ENCODE data around the genes FLOT1, GTF2H4, HLA-B, NFKBIL1 and LTB.

- PRO-cap, result no peak
These were observed 12.0 kb downstream of the C6orf136 start for GRCh38 chr6:30658959-30659346.

- PRO-cap, result no peak
These were observed 2.1 kb downstream of the NRM start for GRCh38 chr6:30688581-30689110.

- PRO-cap, result no peak
These were observed 12.5 kb downstream of the MDC1 start for GRCh38 chr6:30704298-30705193.

GRCh38 chr6:30740376-30740638, 2.2 kb downstream of the FLOT1 start:
- PRO-cap, result no peak

DNA sequence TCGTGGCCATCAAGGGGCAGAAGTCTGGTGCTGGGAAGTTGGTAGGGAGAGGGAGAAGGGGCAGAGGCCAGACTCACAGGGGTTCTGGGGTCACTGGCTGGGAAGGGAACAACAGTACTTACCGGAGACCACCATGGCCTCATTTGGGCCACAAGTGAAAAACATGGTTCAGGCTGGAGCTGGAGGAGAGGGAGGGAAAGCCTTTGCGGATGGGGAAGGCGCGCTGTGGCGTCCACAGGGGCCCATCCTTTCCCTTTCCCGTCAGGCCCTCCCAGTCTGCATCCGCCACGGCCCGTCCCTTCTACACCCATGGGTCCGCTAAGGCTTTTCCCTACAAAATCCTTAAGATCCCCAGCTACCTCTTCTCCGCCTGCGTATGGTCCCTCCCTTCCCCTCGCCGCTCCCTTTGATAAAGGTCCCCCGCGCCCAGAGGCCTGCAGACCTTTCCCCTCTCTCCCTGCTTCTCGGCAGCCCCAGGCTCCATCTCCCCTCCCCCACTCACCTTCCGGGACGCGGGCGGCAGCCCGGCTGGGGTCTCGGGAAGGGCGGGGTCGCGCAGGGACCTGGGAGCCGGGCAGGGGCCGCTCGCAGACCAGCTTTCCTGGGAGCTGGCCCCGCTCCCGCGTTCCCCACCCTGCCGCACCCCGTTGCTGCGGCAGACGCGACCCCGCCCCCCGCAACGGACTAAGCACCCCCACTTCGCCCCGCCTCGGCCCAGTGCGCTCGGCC, at the start of gene FLOT1:
Gene FLOT1, minus strand, starts transcription at position 663 of the 729 bp plus-strand sequence.
- PRO-cap, result no peak

- PRO-cap, result no peak
These were observed 70.0 kb upstream of the DDR1 start for GRCh38 chr6:30814257-30814846.

GRCh38 chr6:30828028-30829003, 56.0 kb upstream of the DDR1 start:
- PRO-cap, result no peak

DNA sequence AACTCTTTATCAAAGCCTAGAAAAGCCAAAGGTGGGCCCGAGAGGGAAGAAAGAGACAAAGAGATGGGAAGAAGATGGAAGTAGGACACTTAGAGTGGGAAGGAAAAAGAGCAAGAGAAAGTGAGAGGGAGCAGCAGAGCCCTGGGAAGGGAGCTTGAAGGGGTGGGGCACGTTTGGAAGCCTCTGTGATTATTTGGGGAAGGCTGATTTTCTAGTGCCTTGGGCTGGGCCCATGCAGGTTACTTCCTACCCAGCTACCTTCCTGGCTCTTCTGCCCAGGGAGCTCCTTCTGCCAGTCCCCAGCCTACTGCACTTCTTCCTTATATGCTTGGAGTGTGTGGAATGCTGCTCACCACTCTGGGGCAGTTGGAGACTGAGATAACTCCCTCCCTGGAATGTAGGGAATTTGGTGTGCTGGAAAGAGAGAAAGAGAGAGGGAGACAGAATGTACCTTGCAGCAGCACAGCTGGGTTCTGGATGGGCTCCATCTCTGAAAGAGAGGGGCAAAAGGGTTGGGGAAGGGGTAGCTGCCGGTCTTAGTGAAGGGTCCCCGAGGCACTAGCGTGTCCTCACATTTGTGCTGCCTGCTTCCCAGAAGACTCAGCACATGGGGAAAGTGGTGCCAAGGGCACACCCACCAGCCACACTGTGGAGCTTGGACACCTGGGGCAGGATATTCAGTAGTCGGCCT, 40.3 kb upstream of the DDR1 start:
- PRO-cap, result no peak

DNA sequence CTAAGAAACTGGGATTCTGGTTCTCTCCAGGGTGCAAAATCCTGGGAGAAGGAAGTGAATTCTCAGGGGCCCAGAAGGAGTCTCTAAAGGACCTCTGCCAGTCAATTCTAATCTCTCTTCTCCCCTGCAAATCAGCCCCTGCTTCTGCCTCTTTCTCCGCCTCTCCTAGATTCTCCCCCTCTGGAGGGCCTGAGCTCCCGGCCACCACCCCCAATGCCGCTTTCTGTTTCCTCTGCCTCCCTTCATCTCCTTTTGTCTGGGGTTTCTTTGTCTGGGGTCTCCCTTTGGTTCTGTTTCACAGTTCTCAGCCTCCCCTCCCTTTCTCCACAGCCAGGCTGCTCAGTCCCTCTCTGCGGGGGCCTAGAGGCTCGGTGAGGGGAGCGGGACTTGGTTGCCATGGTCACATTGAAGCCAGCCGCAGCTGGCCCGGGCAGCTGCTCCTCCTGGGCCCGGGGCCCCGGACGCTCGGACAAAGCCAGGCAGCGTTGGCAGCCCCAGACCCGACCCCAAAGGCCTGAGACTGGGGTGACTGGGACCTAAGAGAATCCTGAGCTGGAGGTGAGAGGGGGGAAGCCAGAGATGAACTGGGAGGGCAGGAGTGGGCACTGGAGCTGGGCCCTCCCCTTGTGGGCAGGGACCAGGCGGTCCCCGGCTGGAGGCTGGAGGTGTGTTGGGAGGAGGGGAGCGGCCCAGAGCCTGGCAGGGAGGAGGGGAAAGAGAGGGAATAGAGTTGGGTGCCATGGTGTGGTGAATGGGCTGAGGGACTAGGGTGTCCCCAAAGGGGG, 3.6 kb upstream of the DDR1 start:
- PRO-cap, result no peak

DNA sequence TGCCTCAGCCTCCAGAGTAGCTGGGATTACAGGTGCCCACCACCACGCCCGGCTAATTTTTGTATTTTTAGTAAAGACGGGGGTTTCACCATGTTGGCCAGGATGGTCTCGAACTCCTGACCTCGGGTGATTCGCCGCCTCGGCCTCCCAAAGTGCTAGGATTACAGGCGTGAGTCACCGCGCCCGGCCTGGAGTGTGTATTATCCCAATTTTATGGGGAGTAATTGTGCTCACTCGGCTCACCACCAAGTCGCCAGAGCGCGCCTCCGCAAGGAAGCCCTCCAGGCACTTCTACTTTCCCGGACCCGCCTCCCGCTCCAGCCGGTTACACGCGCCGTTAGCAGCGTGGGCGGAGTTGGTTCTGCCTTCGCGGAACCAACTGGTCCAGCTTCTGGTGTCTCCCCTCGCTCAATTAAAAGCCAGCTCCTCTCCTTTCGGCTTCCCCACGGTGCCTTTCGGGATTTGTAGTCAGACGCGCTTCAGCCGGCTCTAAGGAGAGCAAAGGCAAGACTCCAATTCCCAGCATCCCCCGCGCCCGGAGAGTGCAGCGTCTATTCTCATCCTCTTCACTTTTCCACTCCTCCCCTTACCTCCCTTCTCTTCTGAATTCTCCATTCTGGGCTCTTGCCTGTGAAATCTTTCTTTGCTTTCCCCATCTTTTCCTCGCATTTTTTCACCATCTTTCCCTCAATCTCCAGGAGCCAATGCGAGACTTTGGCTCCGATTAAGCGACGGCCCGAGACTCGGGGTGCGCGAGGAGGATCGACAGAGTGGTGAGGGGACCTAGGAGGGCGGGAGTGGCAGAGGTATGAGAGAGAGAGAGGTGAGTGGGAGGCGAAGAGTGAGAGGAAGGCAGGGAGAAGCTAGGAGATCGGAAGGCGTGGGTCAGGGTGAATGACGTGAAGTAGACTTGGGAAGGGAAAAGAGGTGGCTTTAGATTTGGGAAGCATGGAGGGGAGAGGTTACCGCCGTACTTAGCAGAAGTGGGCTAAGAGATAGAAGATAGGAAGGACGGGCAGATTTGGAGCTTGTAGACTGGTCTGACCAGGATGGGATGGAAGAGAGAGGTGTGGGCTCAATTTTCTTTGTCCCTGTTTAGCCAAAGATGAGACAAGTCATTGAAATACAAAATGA, at the start of gene GTF2H4:
Gene GTF2H4, plus strand, starts transcription at position 577 of the 1,134 bp plus-strand sequence.
- PRO-cap, result bidirectional peak, plus-strand start at position 577 of the sequence, minus-strand start at position 319 of the sequence

GRCh38 chr6:31139400-31139893, 581 bp upstream of the PSORS1C2 start:
- PRO-cap, result no peak

DNA sequence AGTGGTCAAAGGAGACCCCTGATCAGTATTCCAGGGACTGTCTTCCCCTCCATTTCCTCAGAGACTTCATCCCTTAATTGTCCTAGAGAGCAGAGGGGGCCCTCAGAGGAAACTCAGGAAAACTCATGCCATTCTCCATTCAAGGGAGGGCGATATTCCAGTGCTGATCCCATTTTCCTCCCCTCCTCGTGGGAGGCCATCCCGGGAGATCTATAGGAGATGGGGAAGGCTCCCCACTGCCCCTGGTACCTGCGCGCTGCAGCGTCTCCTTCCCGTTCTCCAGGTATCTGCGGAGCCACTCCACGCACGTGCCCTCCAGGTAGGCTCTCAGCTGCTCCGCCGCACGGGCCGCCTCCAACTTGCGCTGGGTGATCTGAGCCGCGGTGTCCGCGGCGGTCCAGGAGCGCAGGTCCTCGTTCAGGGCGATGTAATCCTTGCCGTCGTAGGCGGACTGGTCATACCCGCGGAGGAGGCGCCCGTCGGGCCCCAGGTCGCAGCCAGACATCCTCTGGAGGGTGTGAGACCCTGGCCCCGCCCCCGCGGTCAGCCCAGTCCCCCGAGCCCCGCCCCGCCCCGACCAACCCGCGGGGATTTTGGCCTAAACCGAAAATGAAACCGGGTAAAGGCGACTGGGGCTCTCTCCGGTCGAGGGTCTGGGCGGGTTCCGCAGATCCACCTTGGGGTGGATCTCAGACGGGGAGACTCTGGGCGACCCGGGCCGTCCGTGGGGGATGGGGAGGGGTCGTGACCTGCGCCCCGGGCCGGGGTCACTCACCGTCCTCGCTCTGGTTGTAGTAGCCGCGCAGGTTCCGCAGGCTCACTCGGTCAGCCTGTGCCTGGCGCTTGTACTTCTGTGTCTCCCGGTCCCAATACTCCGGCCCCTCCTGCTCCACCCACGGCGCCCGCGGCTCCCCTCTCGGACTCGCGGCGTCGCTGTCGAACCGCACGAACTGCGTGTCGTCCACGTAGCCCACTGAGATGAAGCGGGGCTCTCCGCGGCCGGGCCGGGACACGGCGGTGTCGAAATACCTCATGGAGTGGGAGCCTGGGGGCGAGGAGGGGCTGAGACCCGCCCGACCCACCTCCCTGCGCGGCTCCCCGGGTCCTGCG, 713 bp downstream of the HLA-C start:
- PRO-cap, result unidirectional peak, plus-strand start at position 628 of the sequence

GRCh38 chr6:31356563-31357249, at the start of gene HLA-B:
TSS of gene HLA-B (minus strand) at chr6:31357179.
- PRO-cap, result bidirectional peak, plus-strand start at chr6:31357375, minus-strand start at chr6:31357179

DNA sequence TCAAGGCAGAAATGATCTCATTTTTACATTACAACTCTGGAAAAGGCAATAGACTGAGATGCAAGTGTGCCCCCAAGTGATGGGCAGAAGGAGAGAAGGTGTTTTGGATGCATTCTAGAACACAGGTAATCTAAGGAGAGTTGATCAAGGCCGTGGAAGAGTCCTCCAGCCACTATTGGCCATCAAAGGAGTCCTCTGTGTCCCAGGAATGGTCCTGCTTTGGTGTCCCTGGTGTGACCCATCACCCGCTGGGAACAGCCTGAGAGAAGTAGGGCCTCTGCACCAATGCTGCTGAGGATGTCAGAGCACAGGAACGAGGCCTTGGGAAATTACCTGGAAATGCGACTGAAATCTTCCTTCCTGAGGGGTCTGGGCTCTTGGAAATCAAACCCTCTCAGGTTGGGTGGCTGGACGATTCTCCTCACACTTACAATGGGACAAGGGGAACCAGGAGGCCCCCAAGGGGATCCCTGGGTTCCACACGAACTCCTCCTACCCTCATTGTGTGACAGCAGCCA, 34.5 kb upstream of the MICB start:
- PRO-cap, result no peak

DNA sequence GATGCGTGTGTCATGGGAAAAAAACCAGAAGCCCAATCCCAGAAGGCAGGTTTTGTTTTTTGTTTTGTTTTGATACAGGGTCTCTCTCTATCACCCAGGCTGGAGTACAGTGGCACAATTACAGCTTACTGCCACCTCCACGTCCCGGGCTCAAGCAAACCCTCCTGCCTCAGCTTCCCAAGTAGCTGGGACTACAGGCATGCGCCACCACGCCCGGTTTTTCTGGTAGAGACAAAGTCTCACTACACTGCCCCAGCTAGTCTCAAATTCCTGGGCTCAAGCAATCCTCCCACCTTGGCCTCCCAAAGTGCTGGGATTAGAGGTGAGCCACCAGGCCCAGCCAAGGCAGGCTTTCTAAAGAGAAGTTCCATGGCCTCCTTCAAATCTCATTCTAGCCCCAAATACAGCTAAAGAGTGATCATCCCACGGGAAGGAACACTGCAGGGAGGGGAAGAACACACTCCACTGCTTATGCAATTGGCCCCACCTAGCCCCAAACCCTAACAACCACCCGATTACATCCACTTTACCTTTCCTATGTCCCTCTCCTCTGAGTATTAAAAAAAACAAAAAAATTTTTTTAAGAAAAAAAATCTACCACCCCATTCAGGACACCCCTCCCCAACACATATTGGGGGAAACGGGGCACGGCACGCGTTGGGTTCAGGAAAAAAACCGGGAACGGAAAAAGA, 5.3 kb downstream of the MCCD1 start:
- PRO-cap, result no peak

GRCh38 chr6:31535754-31536634, 5.8 kb downstream of the DDX39B start:
- PRO-cap, result no peak

GRCh38 chr6:31547241-31547963, at the start of gene NFKBIL1:
TSS of gene NFKBIL1 (plus strand) at chr6:31547608.
- PRO-cap, result no peak

DNA sequence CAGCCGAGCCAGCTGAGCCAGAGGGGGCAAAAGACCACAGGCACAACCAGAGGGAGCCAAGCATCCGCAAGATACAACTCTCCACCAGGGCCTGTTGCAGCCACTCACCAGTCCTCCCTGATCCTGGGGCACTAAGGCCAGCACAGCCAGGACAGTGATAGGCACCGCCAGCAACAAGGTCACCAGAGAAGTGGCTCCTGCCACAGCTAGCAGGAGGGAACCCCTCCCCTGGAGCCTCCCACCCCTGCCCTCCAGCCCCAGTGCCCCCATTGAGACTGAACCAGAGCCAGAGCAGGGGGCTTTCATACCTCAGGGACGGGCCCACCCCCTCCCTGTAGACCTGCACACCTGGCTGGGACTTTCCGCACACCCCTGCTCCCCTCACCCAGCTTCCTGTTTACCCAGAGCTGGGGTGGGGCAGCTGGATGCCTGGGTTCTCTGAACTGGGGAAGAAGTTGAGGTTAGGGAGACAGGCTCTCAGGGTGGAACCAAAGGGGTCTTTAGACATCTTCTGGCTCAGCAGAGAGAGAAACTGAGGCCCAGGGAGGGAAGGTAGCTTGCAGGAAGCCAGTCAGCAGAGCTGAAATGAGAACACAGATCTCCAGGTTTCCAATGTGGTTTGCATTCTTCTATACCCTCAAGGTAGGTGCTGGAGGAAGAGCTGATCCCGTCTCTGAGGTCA, at the start of gene LTB:
Gene LTB, minus strand, starts transcription at position 277 of the 682 bp plus-strand sequence.
- PRO-cap, result no peak

- PRO-cap, result no peak
These were observed 601 bp upstream of the LST1 start for GRCh38 chr6:31585432-31585919.

- PRO-cap, result no peak
These were observed 9.8 kb downstream of the PRRC2A start for GRCh38 chr6:31630266-31630800.